K562 (cell line): Measurements from ENCODE around the genes PTMA and EFHD1.

DNA sequence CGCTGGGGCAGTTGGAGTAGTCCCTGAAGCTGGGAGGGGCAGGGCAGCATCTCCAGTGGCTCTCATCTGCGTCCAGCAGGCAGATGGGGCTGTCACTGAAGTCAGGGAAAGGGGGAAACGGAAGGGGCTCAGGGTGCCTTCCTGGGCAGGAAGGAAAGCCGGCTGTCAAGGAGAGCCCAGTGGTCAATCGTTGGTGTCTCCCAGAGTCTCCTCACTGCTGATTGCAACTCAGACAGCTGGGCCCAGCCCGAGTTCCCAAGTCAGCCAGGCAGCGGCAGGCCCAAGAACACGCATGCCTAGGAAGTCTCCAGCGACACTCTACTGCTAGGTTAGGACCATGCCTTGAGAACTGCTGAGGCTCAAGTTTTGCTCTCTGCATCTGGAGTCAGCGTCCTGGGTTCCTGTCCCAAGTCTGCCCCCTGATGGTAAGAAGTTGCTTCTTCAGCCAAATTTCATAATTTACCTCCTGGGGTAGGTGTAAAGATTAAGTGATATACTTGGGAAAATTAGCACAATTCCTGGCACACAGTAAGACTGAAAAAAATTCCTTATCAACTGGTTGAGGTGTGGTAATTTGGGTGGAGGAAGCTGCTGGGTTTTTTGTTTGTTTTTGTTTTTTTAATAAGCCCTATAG lies 27.5 kb upstream of the NMUR1 start:
- RAMPAGE, long total RNA = no peak
- RRBS = no CpG with 5 or more reads among the region's 10 CpGs
PRO-cap:
- standard = no peak
- CoPRO, capped RNA only, 2 experiments = no peak in any of the 2 experiments
- CoPRO, capped and uncapped RNA, 2 experiments = no peak in any of the 2 experiments
- CoPRO, uncapped RNA only, 2 experiments = no peak in any of the 2 experiments
CAGE:
- cytosol, long polyA plus RNA = no peak
- long polyA plus RNA = no peak
- nucleolus, long total RNA = no peak
- nucleus, long polyA plus RNA = no peak

DNA sequence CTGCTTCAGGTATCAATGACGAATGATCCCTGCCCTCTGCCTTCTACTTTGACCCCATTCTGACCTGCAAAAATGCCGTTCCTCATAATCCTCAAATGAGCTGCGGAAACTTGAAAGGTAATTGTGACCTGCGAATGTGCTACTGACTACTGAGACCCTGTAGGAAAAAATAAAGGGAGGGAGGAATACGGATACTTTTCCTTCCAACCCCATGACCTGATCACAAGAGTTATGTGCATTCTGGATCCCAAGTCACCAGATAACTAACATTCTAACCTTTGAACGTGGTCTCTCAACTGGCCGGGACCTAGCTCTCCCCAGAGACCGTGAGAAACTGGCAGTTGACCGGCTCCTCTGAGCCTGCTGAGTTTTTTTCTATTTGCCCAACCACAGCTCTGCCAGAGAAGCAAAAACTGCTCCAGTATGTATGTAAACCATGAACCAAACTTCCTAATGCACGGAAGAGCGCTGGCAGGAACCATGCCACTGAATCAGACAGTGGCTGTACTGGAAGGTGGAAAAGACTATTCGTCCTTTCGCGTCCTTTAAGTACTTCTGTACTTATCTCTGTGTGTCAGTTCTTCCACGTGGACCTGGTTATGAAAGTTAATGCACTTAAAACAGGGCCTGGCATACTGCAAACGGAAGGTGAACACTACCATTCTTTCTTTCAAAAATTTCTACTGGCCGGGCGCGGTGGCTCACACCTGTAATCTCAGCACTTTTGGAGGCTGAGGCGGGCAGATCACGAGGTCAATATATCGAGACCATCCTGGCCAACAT lies 47.4 kb upstream of the PTMA start:
- RAMPAGE, long total RNA = no peak
- RRBS = no CpG with 5 or more reads among the region's 22 CpGs
PRO-cap:
- standard = no peak
- CoPRO, capped RNA only, 2 experiments = no peak in any of the 2 experiments
- CoPRO, capped and uncapped RNA, 2 experiments = no peak in any of the 2 experiments
- CoPRO, uncapped RNA only, 2 experiments = no peak in any of the 2 experiments
CAGE:
- cytosol, long polyA plus RNA = no peak
- long polyA plus RNA = no peak
- nucleolus, long total RNA = no peak
- nucleus, long polyA plus RNA = no peak

GRCh38 chr2:231673335-231673893 lies 34.9 kb upstream of the PTMA start:
- RAMPAGE, long total RNA = no peak
- RRBS = no CpG with 5 or more reads among the region's 9 CpGs
PRO-cap:
- standard = no peak
- CoPRO, capped RNA only, 2 experiments = no peak in any of the 2 experiments
- CoPRO, capped and uncapped RNA, 2 experiments = no peak in any of the 2 experiments
- CoPRO, uncapped RNA only, 2 experiments = no peak in any of the 2 experiments
CAGE:
- cytosol, long polyA plus RNA = no peak
- long polyA plus RNA = no peak
- nucleolus, long total RNA = no peak
- nucleus, long polyA plus RNA = no peak

GRCh38 chr2:231682835-231683419 lies 25.4 kb upstream of the PTMA start:
- RAMPAGE, long total RNA = no peak
- RRBS = no CpG with 5 or more reads among the region's 8 CpGs
PRO-cap:
- standard = no peak
- CoPRO, capped RNA only, 2 experiments = no peak in any of the 2 experiments
- CoPRO, capped and uncapped RNA, 2 experiments = no peak in any of the 2 experiments
- CoPRO, uncapped RNA only, 2 experiments = no peak in any of the 2 experiments
CAGE:
- cytosol, long polyA plus RNA = no peak
- long polyA plus RNA = no peak
- nucleolus, long total RNA = no peak
- nucleus, long polyA plus RNA = no peak

GRCh38 chr2:231684313-231684804 lies 24.0 kb upstream of the PTMA start:
- RAMPAGE, long total RNA = no peak
- RRBS = no CpG with 5 or more reads among the region's 14 CpGs
PRO-cap:
- standard = no peak
- CoPRO, capped RNA only, 2 experiments = no peak in any of the 2 experiments
- CoPRO, capped and uncapped RNA, 2 experiments = no peak in any of the 2 experiments
- CoPRO, uncapped RNA only, 2 experiments = no peak in any of the 2 experiments
CAGE:
- cytosol, long polyA plus RNA = no peak
- long polyA plus RNA = no peak
- nucleolus, long total RNA = no peak
- nucleus, long polyA plus RNA = no peak

- RAMPAGE, long total RNA = no peak
- RRBS = 8% methylated on average over 3 of the region's 17 CpGs
PRO-cap:
- standard = unidirectional peak, plus-strand start at chr2:231687428
- CoPRO, capped RNA only, 2 experiments = no peak in any of the 2 experiments
- CoPRO, capped and uncapped RNA, 2 experiments = no peak in any of the 2 experiments
- CoPRO, uncapped RNA only, 2 experiments = no peak in any of the 2 experiments
CAGE:
- cytosol, long polyA plus RNA = no peak
- long polyA plus RNA = no peak
- nucleolus, long total RNA = no peak
- nucleus, long polyA plus RNA = no peak
Observed at GRCh38 chr2:231687205-231688140, 20.9 kb upstream of the PTMA start.

DNA sequence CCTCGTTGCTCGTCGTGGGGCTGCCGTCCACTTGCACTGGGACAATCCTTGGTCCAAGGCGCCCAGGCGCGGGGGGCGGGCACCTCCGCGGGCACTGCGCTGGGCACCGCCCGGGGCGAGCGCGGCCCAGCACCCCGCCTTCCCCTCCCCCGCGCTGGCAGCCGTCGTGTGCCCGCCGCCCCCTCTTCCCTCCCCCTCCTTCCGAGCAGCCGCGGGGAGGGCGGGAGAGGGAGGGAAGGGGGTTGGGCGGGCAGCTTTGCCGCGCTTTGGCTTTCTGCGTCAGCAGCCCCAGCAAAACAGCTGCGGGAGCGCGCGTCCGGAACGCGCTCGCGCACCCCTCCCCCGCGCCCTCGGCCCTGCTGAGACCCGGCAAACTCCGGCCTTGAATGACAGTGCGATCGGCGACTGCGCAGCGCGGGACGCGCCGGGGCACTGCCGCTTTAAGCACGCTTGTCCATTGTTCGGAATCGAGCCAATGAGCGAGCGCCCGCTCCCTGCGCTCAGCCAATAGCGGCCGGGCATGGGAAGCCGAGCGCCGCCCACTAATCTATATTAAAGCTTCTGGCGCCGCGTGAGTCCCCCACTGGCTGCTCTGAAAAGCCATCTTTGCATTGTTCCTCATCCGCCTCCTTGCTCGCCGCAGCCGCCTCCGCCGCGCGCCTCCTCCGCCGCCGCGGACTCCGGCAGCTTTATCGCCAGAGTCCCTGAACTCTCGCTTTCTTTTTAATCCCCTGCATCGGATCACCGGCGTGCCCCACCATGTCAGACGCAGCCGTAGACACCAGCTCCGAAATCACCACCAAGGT lies at the start of gene PTMA:
Gene PTMA, plus strand, starts transcription at position 578 of the 806 bp plus-strand sequence.
- RAMPAGE, long total RNA = start-site peak on the plus strand centred at position 627 of the sequence, 100 bp wide, 107,440 and 151,353 reads in 2 replicates
- RRBS = 2% methylated on average over 26 of the region's 91 CpGs
PRO-cap:
- standard = bidirectional peak, plus-strand start at position 583 of the sequence, minus-strand start at position 170 of the sequence
- CoPRO, capped RNA only, 2 experiments = peak in 2 of 2 experiments; most common plus-strand start position 583 of the sequence (in 2); most common minus-strand start position 388 of the sequence (in 2)
- CoPRO, capped and uncapped RNA, 2 experiments = peak in 2 of 2 experiments; most common plus-strand start position 583 of the sequence (in 2); most common minus-strand start position 388 of the sequence (in 2)
- CoPRO, uncapped RNA only, 2 experiments = peak in 2 of 2 experiments; most common plus-strand start position 692 of the sequence (in 1); most common minus-strand start position 403 of the sequence (in 1)
CAGE:
- cytosol, long polyA plus RNA = start-site peak on the plus strand centred at position 609 of the sequence, 12 bp wide, 76 and 38 reads in 2 replicates
- long polyA plus RNA = start-site peak on the plus strand centred at position 605 of the sequence, 20 bp wide, 70 and 87 reads in 2 replicates
- nucleolus, long total RNA = no peak
- nucleus, long polyA plus RNA = no peak

GRCh38 chr2:231712080-231713267 lies 4.1 kb downstream of the PTMA start:
- RAMPAGE, long total RNA = no peak
- RRBS = no CpG with 5 or more reads among the region's 25 CpGs
PRO-cap:
- standard = no peak
- CoPRO, capped RNA only, 2 experiments = no peak in any of the 2 experiments
- CoPRO, capped and uncapped RNA, 2 experiments = no peak in any of the 2 experiments
- CoPRO, uncapped RNA only, 2 experiments = peak in 1 of 2 experiments; most common plus-strand start chr2:231712493 (in 1)
CAGE:
- cytosol, long polyA plus RNA = no peak
- long polyA plus RNA = no peak
- nucleolus, long total RNA = no peak
- nucleus, long polyA plus RNA = no peak

- RAMPAGE, long total RNA = no peak
- RRBS = no CpG with 5 or more reads among the region's 29 CpGs
PRO-cap:
- standard = no peak
- CoPRO, capped RNA only, 2 experiments = no peak in any of the 2 experiments
- CoPRO, capped and uncapped RNA, 2 experiments = no peak in any of the 2 experiments
- CoPRO, uncapped RNA only, 2 experiments = no peak in any of the 2 experiments
CAGE:
- cytosol, long polyA plus RNA = no peak
- long polyA plus RNA = no peak
- nucleolus, long total RNA = no peak
- nucleus, long polyA plus RNA = no peak
Observed at GRCh38 chr2:232385502-232386354, 7.2 kb downstream of the ALPP start.

DNA sequence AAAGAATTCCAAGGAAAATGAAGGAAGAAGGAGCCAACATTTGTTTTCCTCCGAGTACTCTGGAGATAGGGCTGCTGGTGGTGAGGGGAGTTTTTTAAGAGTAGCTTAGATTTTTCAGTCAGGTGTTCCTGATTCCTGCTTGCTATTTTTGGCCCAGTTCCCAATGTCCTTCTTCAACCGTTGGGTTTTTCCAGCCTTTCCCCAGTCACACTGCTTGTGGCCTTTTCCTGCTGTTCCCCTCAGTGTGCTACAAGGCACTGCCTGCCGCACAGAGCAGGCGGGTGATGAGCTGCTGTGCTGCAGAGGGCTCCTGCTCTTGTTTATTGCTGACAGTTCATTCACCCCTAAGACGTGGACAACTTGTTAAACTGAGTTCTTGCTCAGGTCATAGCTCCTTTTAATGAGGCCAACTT lies 20.5 kb downstream of the EIF4E2 start:
- RAMPAGE, long total RNA = no peak
- RRBS = no CpG with 5 or more reads among the region's 5 CpGs
PRO-cap:
- standard = no peak
- CoPRO, capped RNA only, 2 experiments = no peak in any of the 2 experiments
- CoPRO, capped and uncapped RNA, 2 experiments = no peak in any of the 2 experiments
- CoPRO, uncapped RNA only, 2 experiments = no peak in any of the 2 experiments
CAGE:
- cytosol, long polyA plus RNA = no peak
- long polyA plus RNA = no peak
- nucleolus, long total RNA = no peak
- nucleus, long polyA plus RNA = no peak

- RAMPAGE, long total RNA = no peak
- RRBS = 1% methylated on average over 19 of the region's 41 CpGs
PRO-cap:
- standard = no peak
- CoPRO, capped RNA only, 2 experiments = no peak in any of the 2 experiments
- CoPRO, capped and uncapped RNA, 2 experiments = no peak in any of the 2 experiments
- CoPRO, uncapped RNA only, 2 experiments = no peak in any of the 2 experiments
CAGE:
- cytosol, long polyA plus RNA = no peak
- long polyA plus RNA = no peak
- nucleolus, long total RNA = no peak
- nucleus, long polyA plus RNA = no peak
Observed at GRCh38 chr2:232632744-232633387, 538 bp upstream of the EFHD1 start.

GRCh38 chr2:232633388-232634398 lies at the start of gene EFHD1:
Gene EFHD1, plus strand, starts transcription at chr2:232633604.
- RAMPAGE, long total RNA = no peak
- RRBS = 2% methylated on average over 40 of the region's 110 CpGs
PRO-cap:
- standard = bidirectional peak, plus-strand start at chr2:232634309, minus-strand start at chr2:232634276
- CoPRO, capped RNA only, 2 experiments = peak in 2 of 2 experiments; most common plus-strand start chr2:232633578 (in 2); most common minus-strand start chr2:232633493 (in 2)
- CoPRO, capped and uncapped RNA, 2 experiments = no peak in any of the 2 experiments
- CoPRO, uncapped RNA only, 2 experiments = no peak in any of the 2 experiments
CAGE:
- cytosol, long polyA plus RNA = no peak
- long polyA plus RNA = start-site peak on the plus strand at chr2:232633556-232633607, 8 and 14 reads in 2 replicates
- nucleolus, long total RNA = no peak
- nucleus, long polyA plus RNA = no peak

DNA sequence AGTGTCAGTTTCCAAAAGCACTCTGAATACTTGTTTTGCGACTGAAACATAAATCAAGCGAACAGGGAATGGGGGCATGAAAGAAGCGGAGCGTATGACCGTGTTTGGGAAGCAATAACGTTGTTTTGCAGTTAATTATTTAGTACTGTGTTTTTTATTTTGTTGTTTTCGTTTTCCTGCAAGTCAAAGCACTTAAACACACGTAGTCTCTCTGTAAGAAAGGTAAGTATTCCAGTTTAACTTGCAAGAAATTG lies 882 bp downstream of the GIGYF2 start:
- RAMPAGE, long total RNA = no peak
- RRBS = no CpG with 5 or more reads among the region's 8 CpGs
PRO-cap:
- standard = no peak
- CoPRO, capped RNA only, 2 experiments = no peak in any of the 2 experiments
- CoPRO, capped and uncapped RNA, 2 experiments = no peak in any of the 2 experiments
- CoPRO, uncapped RNA only, 2 experiments = peak in 1 of 2 experiments; most common plus-strand start position 157 of the sequence (in 1)
CAGE:
- cytosol, long polyA plus RNA = no peak
- long polyA plus RNA = no peak
- nucleolus, long total RNA = no peak
- nucleus, long polyA plus RNA = no peak

DNA sequence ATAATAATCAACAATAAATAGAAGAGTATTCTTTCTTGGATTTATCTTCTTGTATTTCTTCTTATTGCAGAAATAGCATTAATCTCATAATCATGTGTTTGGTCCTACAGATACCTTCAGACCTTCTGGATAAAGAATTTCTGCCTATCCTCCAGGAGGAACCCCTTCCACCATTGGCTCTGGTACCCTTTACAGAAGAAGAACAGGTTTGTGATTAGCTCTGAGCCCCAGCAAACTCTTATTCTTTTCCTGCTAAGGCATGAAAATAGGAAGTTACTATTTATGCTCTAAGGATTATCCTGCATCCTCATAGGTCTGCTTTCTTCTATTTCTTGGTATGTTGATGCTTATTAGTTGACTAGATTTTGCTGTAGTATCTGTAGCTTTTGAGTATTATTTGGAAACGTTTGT lies 27.5 kb downstream of the KCNJ13 start:
- RAMPAGE, long total RNA = no peak
- RRBS = no CpG with 5 or more reads among the region's 1 CpG
PRO-cap:
- standard = no peak
- CoPRO, capped RNA only, 2 experiments = no peak in any of the 2 experiments
- CoPRO, capped and uncapped RNA, 2 experiments = no peak in any of the 2 experiments
- CoPRO, uncapped RNA only, 2 experiments = peak in 1 of 2 experiments; most common plus-strand start position 81 of the sequence (in 1)
CAGE:
- cytosol, long polyA plus RNA = no peak
- long polyA plus RNA = no peak
- nucleolus, long total RNA = no peak
- nucleus, long polyA plus RNA = no peak

DNA sequence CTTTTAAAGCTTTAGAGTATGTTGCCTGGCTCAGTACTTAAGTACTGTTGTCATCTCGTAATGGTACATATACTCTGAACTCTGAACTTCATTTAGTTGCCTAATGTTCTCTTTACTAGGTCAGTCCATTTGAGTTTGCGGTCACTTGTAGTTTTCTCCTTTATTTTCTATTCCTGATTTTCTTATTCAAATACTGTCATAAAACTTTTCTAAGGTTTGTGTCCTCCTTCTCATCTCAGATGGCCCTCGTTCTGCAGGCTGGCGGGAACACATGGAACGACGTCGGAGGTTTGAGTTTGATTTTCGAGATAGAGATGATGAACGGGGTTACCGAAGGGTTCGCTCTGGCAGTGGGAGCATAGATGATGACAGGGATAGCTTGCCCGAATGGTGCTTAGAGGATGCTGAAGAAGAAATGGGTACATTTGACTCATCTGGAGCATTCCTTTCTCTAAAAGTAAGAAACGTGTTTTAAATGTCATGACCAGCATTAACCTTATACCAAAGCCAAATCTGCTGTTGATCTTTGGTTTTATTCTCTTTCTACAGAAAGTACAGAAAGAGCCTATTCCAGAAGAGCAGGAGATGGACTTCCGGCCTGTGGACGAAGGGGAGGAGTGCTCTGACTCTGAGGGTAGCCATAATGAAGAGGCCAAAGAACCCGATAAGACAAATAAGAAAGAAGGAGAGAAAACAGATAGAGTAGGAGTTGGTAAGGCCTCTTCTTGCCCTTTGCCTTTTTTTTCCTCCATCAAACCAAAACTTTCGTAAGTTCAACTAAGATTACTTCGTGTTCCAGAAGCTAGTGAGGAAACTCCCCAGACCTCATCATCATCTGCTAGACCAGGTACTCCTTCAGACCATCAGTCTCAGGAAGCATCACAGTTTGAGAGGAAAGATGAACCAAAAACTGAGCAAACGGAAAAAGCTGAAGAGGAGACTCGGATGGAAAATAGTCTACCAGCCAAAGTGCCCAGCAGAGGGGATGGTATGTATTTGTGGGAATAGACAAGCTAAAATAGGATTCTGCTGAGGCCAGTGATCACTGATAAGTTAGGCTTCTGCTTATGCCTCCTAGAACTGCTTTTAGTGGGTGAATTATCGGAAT lies 14.4 kb upstream of the KCNJ13 start:
- RAMPAGE, long total RNA = no peak
- RRBS = no CpG with 5 or more reads among the region's 21 CpGs
PRO-cap:
- standard = no peak
- CoPRO, capped RNA only, 2 experiments = no peak in any of the 2 experiments
- CoPRO, capped and uncapped RNA, 2 experiments = no peak in any of the 2 experiments
- CoPRO, uncapped RNA only, 2 experiments = no peak in any of the 2 experiments
CAGE:
- cytosol, long polyA plus RNA = no peak
- long polyA plus RNA = no peak
- nucleolus, long total RNA = no peak
- nucleus, long polyA plus RNA = no peak

GRCh38 chr2:232875287-232875590 lies 5.2 kb downstream of the SNORC start:
- RAMPAGE, long total RNA = no peak
- RRBS = no CpG with 5 or more reads among the region's 6 CpGs
PRO-cap:
- standard = no peak
- CoPRO, capped RNA only, 2 experiments = no peak in any of the 2 experiments
- CoPRO, capped and uncapped RNA, 2 experiments = no peak in any of the 2 experiments
- CoPRO, uncapped RNA only, 2 experiments = no peak in any of the 2 experiments
CAGE:
- cytosol, long polyA plus RNA = no peak
- long polyA plus RNA = no peak
- nucleolus, long total RNA = no peak
- nucleus, long polyA plus RNA = no peak

DNA sequence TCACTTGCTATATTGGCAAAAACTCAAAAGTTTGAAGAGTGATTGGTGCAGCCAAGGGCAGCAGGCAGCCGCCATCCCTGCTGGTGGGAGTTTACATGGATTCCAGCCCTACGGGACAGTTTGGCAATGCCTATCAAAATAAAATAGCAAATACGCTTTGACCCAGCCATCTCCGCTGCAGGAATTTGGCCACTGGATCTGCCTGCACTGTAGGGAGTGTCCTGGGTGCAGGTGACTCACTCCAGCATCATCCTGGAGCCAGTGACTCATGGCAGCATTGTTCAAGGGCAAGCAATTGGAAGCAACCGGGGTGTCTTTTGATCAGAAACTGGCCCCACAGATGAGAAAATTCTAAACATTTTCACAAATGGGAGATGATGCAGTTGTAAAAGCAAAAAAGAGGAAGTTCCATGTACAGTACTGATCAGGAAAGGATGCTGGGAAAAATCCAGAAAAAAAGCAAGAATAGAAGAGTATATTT lies 24.6 kb downstream of the NGEF start:
- RAMPAGE, long total RNA = no peak
- RRBS = no CpG with 5 or more reads among the region's 5 CpGs
PRO-cap:
- standard = no peak
- CoPRO, capped RNA only, 2 experiments = no peak in any of the 2 experiments
- CoPRO, capped and uncapped RNA, 2 experiments = no peak in any of the 2 experiments
- CoPRO, uncapped RNA only, 2 experiments = no peak in any of the 2 experiments
CAGE:
- cytosol, long polyA plus RNA = no peak
- long polyA plus RNA = no peak
- nucleolus, long total RNA = no peak
- nucleus, long polyA plus RNA = no peak